Anterior vena cava (tissue), 1 donor: ENCODE measurements around the gene PLSCR4.

DNA sequence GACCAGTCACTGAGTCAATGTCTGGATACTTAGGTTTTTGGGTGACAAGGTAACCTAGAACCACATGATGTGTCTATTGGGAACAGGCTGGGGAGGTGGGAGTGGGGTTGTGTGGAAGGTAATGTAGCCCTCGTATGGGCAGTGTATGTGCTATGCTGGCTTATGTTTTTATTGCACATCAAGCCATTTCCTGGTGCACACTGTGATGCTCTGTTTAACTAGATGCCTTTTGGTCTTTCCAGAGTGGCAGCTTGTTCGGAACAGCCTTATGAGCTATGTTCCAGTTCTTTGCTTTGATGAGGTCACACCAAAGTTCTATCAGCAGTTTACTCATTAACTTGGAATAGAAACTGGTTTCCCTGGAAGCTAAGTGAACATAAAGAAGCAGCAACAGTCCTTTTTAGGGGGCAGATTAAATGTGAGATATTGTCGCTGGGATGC, 133.9 kb downstream of the DIPK2A start:
- PRO-cap, result no peak

- PRO-cap, result no peak
These were observed 11.9 kb downstream of the PLSCR4 start for GRCh38 chr3:146238847-146239658.

DNA sequence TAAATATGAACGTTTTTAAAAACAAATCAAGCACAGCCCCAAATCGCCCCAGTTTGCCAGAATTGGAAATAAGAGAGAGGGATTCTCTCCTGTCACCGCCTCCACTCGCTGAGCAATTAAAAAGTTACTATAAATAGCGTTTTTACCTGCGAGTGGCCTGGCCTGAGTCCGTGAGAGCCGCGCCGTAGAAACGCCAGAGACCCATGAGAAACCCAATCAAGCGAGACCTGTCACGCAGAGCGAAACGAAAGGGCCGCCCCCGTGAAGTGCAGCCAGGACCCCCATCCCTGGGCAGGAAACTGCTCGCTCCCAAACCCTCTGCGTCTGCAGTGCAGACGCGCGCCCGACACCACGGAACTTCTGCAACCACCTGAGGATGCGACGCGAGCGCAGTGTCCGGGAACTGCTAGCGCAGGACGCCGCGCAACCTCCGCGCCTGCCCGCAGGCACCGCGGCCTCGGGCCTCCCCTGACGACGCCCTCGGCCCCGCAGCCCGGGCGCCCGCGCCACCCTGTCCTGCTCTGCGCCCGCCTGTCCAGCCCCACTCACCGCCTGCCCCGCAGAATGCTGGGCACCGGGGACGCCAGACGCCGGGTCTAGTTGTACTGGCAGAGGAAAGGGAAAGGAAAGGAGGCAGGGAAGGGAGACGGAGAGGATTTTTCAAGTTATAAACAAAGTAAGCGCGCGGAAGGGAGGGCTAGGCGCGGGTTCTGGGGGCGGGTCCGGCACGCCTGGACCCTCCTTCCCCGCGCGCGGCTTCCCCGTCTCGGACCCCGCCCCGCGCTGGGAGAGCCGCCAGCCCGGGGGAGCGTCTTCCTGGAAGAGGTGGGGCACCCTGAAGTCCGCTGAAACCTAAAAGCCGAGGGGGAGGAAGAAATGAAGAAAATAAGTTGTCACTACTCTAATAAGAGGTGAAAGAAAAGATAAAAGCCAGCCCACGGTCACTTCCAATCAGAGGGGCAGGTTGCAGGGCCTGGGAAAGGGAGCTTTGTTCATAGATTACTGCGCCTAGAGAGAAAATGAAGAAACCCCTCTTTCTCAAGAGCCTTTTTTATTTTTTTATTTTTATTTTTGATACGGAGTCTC, at the start of gene PLSCR4:
Gene PLSCR4, minus strand, starts transcription at position 695 of the 1,086 bp plus-strand sequence.
- PRO-cap, result bidirectional peak, plus-strand start at position 392 of the sequence, minus-strand start at position 205 of the sequence; bidirectional peak, plus-strand start at position 811 of the sequence, minus-strand start at position 712 of the sequence

DNA sequence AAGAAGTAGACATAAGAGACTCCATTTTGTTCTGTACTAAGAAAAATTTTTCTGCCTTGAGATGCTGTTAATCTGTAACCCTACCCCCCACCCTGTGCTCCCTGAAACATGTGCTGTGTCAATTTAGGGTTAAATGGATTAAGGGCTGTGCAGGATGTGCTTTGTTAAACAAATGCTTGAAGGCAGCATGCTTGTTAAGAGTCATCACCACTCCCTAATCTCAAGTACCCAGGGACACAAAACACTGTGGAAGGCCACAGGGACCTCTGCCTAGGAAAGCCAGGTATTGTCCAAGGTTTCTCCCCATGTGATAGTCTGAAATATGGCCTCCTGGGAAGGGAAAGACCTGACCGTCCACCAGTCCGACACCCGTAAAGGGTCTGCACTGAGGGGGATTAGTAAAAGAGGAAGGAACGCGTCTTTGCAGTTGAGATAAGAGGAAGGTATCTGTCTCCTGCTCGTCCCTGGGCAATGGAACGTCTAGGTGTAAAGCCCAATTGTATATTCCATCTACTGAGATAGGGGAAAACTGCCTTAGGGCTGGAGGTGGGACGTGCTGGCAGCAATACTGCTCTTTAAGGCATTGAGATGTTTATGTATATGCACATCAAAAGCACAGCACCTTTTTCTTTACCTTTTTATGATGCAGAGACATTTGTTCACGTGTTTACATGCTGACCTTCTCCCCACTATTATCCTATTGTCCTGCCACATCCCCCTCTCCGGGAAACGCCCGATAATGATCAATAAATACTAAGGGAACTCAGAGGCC, 21.9 kb downstream of the PLSCR1 start:
- PRO-cap, result no peak

DNA sequence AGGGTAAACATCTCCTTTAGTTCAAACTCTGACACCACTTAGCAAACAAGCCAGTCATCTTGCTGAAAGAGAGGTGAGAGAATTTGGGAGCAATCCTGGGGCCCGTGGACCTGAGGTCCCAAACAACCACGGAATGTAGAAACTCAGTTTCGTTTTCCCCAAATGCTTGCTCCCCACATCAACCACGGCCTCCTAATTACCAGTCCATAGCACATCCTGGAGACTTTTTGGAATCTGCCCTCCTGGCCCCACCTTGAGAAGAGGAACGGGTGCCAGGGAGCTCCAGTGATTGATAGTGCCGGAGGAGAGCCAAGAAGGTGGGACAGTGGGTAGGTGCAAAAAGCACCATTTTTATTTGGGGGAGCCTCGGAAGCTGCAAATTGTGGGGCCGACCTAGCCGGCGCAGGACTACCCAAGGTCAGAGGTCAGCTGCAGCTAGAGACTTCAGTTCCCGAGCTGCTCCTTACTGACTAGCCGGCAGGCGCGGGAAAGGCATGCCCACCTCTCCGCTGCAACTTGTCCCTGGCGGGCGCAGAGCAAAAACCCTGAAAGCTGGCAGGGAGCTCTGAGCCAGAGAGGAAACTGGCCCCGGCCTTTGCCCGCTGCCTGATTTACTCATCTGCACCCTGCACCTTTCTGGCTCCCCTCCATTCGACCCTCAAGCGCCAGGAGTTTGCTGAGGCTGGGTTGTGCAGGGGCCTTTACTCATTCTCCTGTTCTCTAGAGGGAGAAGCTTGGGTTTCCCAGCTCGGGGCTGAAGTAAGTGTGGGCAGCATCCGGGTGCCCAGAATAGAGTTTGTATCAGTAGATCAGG, 1.7 kb downstream of the ZIC4 start:
- PRO-cap, result no peak

DNA sequence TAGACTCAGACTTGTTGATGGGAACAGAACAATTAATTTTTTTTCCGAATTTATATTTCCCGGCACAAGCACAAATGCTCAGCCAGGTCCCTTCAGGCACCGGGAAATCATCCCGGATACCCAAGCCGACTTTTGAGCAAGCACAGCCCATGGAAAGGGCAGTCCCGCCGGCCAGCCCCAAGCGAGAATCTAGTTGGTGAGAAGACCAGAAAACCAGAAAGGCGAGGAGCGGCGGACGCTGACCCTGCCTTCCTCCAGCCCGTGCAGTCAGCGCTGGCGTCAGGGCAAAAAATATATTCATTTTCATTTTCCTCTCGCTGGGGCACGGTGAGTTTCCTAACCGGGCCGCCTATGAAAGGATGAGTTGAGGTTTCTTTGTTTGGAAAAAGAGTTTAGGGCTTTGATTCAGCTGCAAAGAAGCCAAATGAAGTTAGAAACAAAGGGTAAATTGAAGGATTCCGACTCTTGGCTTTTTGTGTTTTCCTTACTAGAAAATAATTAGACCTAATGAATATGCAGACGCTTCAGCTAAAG, 883 bp upstream of the ZIC4 start:
- PRO-cap, result no peak

DNA sequence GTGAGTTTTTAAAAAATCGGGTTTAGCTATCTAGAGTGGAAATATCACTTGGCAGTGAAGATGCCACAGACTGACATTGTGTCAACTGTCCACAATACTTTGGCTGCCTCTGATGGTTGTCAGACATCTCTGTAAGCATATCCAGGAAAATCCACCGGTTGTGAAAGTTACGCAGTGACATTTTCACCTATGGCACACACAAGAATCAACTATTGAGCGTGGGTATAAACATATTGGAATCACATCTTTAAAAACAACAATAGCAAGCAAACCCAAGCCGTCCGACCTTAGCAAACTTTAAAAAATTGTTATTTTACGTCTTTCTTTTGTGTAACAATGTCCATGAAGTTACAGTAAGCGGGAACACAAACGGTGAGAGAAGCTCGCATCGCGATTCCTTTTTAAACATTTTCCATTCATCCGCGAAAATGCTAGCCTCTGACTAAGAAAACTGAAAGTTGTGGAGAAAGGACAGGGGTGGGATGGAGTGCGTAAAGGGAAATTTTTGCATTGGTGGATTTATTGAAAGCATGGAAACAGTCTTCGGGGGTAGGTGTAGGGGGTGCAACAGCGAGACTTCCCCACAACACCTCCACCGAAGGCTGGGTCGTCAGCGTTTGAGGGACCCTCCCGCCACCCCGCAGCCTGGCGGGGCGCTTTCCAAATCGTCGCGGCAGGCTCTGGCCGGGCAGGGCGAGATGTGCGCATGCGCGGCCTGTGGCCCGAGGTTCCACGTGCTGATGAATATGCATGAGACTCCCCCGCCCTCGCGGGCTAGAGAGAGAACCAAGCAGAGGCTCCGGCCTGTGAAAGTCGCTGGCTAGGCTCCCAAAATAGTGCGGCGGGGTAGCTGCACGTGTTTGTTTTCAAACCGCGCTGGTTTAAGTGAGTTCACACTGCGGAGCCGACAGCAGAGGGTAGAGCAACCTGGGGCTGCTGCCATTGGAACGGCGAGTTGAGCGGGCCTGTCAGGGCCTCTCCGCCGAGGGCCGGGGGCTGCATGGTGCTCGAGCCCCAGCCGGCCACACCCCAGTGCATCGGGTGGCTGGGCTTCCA, 9.7 kb downstream of the ZIC1 start:
- PRO-cap, result bidirectional peak, plus-strand start at position 888 of the sequence, minus-strand start at position 682 of the sequence

DNA sequence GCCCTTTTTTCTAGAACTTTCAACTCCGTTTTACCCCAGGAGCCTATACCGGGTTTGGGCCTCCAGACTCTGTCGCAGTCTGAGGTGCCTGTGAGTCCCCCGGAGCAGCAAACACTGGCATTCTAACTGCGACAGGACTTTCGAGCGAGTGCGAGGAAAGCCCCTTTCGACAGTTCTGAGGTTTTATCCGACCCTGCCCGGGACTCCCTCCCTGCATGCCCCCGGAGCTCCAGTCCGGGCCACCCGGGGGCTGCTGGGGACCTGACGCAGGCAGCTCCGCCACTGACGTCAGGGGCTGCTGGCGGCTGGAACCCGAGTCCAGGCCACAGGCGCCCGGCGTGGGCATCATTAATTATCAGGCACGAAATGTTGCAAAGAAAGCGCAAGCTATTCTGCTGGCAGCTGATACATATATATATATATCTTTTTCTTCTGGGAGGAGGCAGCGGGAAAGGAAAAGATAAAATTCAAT, 15.1 kb downstream of the ZIC1 start:
- PRO-cap, result no peak

GRCh38 chr3:147681091-147681540, 272.0 kb downstream of the ZIC1 start:
- PRO-cap, result no peak

DNA sequence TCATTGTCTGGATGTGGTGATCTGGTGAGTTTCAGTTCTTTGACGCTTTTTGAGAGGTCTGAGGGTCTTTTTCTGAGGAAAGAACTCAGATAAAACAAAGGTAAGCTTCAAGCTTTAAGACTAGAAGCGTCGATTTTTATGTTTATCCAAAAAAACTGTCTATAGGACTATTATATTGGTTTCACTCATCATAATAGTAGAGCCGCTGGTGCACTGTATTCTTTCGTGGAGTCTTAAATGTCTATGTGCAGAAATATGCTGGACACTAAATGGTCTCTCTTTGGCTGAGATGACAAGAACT, 481.2 kb upstream of the AGTR1 start:
- PRO-cap, result no peak

DNA sequence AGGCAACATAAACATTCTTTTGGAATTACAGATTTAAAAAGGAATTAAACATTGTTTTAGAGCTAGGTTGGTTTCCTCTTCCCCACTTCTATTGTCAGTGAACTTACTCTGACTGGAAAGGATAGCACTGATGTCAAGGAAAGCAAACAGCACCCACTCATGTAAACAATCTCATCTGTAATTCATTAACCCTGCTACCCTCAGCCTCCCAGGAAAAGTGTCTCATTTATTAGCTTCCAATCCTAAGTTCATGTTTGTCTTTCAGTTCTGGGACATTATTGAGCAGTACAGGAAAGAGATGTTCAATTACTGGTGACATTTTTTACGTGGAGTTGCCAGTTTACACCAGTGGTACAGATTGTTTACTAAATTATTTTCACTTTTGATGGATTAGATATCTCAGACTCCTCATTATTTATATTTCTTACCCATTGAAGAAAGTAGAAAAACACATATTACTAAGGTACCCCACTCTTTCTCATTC, 95.5 kb upstream of the AGTR1 start:
- PRO-cap, result no peak

DNA sequence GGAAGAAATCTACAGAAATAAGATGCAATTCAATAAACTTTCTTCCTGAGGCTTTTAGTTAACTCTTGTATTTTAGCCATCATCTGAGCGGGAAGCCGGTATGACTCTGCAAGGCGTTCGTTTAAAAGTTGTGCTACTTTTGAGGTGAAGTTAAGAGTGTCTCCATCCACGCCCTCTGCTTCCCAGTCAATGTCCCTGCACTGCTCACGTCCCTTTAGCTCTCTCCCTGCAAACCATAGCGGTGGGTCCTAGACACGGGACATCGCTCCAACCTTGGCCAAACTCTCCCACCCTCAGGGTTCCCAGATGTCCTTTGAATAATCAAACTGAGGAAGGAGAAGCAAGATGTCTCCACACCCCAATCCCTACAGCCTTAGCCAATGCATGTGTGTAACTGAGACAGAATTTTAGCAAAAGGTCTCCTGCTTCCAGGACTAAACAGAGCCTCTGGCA, 726 bp downstream of the AGTR1 start:
- PRO-cap, result no peak

DNA sequence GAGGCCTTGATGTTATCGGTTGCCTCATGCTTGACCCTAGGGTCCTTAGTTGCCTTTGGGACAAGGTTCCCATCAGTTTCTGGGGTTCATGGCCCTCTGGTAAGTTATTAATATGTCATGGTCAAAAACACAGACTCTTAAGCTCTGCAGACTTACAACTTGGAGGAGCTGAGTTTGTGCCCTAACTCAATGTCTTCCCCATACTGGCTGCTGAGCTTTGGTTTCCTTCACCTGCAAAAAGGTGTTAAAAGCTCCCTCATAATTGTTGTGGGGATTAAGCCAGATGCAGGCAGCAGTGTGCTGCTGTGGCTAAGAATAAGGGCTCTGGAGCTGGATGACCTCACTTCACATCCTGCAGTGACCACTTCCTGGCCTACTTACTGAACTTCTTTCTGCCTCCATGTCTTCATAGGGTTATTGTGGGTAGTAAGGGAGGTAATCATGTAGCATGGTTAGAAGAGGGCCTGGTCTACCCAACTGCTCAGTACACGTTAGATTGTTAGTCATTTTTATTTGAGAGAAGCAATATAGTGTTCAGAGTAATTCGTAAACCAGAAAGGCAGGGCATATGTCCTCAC, 18.3 kb downstream of the GYG1 start:
- PRO-cap, result no peak

- PRO-cap, result no peak
These were observed 16.5 kb downstream of the HPS3 start for GRCh38 chr3:149145612-149146601.

GRCh38 chr3:149277263-149277538, 55.6 kb upstream of the CP start:
- PRO-cap, result no peak

DNA sequence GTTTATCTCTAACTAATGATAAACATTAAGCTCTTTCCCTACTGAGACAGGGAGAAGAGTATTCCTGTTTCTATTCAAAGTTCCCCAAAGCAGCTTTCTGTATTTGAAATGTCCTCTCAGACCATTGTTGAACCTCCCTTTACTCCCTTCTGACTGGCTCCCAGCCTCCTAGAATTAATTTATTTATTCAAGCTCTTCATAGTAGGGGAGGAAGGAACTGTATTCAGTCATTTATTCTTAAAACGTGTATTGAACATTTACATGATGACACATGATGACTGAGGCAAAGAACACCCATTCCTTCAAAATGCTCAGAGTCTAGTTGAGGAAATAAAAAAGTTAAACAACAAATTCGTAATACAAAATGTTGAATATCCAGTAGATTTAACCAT, 7.2 kb upstream of the TM4SF18 start:
- PRO-cap, result no peak

GRCh38 chr3:149368777-149369996, 8.3 kb downstream of the TM4SF1 start:
- PRO-cap, result no peak

- PRO-cap, result no peak
These were observed 4.2 kb downstream of the TM4SF1 start for GRCh38 chr3:149373237-149373674.

GRCh38 chr3:149401167-149401943, 23.9 kb upstream of the TM4SF1 start:
- PRO-cap, result no peak

- PRO-cap, result no peak
These were observed 8.4 kb upstream of the TM4SF4 start for GRCh38 chr3:149466184-149466487.